ENCODE results near the genes SUOX and SLC39A5.

DNA sequence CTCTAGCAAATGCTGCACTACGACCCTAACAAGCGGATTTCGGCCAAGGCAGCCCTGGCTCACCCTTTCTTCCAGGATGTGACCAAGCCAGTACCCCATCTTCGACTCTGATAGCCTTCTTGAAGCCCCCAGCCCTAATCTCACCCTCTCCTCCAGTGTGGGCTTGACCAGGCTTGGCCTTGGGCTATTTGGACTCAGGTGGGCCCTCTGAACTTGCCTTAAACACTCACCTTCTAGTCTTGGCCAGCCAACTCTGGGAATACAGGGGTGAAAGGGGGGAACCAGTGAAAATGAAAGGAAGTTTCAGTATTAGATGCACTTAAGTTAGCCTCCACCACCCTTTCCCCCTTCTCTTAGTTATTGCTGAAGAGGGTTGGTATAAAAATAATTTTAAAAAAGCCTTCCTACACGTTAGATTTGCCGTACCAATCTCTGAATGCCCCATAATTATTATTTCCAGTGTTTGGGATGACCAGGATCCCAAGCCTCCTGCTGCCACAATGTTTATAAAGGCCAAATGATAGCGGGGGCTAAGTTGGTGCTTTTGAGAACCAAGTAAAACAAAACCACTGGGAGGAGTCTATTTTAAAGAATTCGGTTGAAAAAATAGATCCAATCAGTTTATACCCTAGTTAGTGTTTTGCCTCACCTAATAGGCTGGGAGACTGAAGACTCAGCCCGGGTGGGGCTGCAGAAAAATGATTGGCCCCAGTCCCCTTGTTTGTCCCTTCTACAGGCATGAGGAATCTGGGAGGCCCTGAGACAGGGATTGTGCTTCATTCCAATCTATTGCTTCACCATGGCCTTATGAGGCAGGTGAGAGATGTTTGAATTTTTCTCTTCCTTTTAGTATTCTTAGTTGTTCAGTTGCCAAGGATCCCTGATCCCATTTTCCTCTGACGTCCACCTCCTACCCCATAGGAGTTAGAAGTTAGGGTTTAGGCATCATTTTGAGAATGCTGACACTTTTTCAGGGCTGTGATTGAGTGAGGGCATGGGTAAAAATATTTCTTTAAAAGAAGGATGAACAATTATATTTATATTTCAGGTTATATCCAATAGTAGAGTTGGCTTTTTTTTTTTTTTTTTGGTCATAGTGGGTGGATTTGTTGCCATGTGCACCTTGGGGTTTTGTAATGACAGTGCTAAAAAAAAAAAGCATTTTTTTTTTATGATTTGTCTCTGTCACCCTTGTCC, 2.0 kb upstream of the RAB5B start:
- PRO-cap: no peak

DNA sequence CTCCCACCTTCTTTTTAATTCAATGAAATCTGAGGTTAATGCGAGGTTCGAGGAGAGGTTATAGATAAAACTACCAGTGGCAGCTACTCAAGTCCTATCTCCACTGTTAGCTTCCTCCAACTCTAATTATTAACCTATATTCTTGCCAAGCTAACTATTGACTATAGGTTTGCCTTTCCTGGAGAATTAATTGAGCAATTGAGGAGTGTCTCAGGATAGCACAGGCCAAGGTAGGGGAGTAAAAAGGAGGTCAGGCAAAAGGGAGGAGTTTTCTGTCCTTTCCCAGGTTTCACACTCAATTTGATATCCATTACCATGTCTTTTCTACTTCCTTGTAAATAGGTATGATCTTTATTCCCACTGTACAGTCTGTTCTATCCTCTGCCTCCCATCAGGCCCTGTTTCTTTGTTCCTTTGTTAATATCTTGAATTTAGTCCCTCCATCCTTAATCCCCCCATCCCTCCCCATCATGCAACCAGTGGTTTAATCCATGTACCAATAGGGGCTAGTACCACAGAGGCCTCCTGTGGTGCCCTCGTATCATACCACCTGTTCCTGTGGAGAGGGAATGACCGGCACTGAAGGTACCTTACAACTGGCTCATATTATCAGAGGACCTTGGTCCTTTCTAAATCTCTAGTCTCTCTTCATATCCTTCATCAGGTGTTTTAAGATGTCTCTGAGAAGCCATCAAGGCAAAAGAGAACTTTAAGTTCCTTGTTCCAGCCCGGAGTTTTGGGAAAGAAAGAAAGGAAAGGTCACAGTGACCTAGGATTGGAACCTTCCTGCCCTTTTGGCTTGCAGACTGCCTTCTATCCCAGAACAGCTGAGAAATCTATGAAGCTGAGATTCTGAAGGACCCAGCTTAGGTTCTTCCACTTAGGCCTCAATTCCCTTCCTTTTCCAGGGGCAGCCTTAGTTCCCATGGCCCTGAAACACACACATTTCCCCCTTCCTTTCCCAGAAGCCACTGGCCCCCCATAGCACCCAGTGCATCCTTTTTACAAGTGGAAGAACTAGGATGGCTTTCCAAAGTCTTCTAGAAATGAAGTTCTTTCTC, 3.5 kb upstream of the SUOX start:
- PRO-cap: no peak

DNA sequence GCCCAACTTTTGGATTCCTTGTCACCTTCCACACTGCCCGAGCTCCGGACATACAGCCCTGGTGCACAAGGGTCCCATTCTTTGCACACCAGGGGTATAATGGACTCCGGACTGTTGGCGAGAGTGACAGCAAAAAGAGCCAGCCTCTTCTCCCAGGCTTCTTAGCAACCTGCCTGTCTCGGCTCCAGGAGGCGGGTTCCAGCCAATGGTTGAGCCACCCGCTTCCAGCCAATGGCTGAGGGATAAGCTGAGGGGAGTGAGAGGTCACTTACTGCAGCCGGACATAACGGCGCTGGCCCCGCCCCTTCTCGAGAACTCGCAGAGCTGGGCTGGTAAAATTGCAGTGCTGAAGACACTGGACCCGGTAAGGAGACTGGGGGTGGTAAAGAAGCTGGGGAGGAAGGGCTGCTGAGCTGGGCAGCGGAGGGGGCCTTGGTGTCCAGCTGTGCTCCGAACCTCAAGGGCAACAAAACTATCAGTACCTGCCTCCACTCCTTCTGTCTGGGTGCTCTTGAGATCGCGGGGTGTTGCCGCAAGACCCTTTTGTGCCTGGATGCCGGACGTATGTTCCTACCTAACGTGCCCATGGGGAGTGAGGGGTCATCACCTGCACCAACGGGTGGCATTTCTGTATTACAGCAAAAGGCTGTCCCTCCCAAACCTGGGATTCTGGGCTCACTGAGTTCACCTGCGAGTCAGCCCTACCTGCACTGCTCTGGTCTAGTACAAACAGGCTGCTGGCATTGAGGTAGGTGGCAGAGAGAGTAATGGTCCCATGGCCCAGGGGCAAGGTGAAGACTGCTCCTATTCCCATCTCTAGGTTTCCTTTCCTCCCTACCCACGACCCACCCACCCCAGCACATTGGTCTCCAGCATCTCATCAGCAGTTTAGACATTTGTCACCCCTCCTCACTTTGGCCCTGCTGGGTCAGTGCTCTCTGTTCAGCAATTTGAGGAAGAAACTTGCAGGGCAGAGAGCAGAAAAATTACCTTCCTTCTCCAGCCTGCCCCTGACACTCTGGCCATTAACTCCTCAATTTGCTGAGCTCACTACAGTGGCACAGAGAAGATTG, at the start of gene SUOX:
Gene SUOX (plus strand): TSS at position 301 of the 1,073 bp plus-strand sequence.
- PRO-cap: bidirectional peak, plus-strand start at position 311 of the sequence, minus-strand start at position 136 of the sequence

GRCh38 chr12:56037081-56037877, 4.4 kb upstream of the RPS26 start:
- PRO-cap: no peak

GRCh38 chr12:56041466-56041698, 336 bp upstream of the RPS26 start:
- PRO-cap: no peak

DNA sequence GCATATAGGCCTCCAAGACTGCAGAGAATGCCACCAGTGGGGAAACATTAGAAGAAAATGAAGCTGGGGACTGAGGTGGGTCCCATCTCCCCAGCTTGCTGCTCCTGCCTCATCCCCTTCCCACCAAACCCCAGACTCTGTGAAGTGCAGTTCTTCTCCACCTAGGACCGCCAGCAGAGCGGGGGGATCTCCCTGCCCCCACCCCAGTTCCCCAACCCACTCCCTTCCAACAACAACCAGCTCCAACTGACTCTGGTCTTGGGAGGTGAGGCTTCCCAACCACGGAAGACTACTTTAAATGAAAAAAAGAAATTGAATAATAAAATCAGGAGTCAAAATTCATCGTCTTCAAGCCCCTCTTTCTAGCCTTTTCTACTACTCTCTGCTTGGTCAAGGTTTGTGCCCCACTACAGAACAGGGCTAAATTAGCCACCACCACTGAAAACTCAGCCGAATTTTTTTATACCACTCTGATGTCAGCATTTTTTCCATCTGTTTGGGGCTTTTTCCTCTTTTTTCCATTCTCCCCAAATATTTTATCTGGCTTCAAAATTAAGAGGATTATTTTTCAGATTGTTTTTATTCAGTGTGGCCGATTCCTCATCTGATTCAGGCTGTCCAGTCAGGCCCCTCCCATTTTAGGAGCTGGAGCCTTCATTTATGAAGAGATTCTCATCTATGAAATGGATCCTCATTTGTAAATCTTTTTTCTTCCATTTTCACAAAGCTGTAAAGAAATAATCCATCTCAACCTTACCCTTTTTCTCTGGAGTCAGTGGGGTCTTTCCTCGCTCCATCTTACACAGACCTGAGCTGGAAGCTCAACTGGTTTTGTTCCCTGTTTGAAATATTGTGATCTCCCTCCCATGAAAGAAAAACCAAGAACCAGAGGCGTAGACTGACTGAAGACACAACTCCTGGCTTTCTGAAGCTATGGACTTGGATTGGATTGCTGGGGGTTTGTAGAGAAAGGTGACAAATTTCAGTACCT, 3.3 kb upstream of the RPL41 start:
- PRO-cap: no peak

GRCh38 chr12:56119257-56119839, 1.3 kb downstream of the ZC3H10 start:
- PRO-cap: unidirectional peak, plus-strand start at chr12:56119629

DNA sequence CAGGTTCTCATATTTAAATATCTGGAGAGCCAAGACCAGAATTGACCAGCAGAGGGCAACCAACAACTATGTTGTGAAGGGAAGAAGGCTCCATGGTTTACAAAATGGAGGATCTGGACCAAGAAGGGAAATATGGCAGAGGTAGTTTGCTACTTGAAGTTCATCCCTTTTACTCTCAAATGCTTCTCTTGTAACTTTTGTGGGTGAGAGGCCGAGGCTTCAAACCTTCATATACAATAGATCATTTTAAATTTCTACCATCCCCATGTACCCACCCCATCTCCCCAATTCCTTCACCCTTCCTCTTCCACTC, 3.8 kb upstream of the SMARCC2 start:
- PRO-cap: no peak

GRCh38 chr12:56222179-56222694, 515 bp upstream of the RNF41 start:
- PRO-cap: no peak

GRCh38 chr12:56229994-56230215, at the start of gene SLC39A5:
SLC39A5 (plus strand) TSS chr12:56230051.
- PRO-cap: no peak

DNA sequence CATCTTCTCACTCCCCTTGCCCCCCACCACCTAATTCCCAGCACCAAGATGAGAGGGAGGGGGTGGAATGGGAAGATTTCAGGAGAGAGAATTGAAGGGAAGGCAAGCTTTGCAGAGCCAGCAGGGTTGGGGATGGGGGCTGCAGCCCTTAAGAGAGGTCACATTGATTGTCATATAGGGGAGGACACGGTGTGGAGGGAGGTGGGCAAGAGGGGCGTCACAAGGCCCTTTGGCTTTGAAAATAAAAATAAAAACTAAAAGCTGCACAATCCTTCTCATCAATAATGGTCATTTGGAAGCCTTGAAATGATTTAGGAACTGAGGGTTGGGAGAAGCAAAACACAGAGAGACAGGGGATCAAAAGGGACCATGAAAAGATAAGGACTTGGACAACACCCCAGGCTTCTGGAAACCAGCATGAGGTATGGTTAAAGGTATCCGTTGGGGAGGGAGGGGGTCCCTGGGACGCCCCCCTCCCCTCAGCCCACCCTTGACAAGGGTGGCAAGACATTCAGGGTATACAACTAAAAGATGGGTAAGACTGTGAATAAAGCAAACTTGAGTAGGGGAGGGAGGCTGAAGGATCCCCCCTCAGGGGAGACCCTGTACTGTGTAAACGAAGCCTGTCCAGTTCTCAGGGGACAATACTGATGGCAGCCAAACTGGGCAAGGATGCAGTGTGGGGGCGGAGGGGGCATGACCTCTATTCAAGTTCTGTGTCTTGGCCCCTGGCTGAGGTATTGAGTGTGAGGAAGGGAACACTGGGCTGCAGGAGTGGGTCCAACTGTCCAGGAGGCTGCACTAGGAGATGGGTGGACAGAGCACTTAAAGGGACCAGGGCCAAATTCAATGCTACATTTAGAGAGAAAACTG, 11.3 kb downstream of the SLC39A5 start:
- PRO-cap: no peak

GRCh38 chr12:56243879-56244367, 14.1 kb downstream of the SLC39A5 start:
- PRO-cap: no peak

DNA sequence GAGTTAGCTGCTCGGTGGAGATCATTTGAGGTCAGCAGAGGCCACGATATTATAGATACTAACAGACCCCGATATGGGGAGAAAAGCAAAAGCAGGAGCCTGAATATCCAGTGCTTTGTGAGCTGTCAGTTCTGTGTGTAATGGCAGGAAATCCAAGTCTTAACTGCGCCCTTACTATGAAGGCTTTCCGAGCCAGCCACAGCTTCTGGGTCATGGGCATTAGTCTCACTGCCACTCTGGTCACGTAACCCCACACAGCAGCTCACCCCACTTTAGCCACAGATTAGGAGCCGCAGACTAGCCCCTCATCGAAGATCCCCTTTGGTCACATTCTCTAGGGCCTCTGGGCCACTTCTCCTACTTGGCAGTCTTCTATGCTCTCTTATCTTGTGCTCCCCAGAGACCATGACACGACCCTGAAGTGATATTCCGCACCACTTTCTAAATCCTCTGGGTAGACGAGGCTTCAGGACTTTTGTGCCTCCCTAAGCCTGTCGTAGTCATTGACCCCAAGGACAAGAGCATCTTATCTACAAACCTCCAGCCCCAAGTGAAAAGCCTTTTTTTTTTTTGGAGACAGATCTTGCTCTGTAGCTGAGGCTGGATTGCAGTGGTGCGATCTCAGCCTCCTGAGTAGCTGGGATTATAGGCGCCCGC, 837 bp upstream of the CS start:
- PRO-cap: no peak

- PRO-cap: no peak
Observed at GRCh38 chr12:56336419-56337024, 2.2 kb upstream of the IL23A start.

- PRO-cap: no peak
Observed at GRCh38 chr12:56349300-56349799, 10.6 kb downstream of the STAT2 start.

- PRO-cap: no peak
Observed at GRCh38 chr12:56449710-56450237, 548 bp upstream of the TIMELESS start.

- PRO-cap: bidirectional peak, plus-strand start at chr12:56469837, minus-strand start at chr12:56469704
Observed at GRCh38 chr12:56469637-56470060, 1.3 kb downstream of the SPRYD4 start.

DNA sequence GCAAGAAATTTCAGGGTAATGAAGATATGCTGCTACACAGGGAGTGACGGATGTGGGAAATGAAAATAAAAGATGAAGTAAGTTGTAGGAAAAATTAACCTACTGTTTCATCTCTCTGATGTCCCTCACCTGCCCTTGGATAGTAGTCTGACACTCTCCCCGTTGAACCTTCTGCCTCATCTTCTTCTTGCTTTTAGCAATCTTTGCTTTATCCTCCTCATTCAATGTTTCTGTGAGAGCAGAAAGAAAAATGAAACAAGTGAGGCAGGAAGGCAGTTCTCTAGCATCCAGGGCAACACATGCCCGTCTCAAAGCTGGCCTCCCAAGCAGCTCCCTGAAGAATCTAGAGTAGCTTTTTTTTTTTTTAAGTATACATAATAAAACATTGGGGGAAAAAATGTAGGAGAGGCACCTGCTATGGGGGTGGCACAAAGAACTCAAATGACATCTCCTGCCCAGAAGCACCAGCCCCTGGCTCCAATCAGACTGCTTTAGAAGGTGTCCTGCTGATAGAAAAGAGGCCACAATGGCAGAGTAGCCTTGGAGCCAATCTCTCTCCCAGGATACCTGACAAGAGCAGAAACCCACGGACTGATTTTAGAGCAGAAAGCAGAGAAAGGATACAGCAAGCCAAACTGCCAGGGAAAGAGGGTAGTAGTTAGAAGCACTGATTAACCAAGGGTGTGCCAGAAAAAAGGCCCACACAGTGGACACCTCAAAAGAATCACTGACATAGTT, 23.5 kb downstream of the BAZ2A start:
- PRO-cap: no peak

DNA sequence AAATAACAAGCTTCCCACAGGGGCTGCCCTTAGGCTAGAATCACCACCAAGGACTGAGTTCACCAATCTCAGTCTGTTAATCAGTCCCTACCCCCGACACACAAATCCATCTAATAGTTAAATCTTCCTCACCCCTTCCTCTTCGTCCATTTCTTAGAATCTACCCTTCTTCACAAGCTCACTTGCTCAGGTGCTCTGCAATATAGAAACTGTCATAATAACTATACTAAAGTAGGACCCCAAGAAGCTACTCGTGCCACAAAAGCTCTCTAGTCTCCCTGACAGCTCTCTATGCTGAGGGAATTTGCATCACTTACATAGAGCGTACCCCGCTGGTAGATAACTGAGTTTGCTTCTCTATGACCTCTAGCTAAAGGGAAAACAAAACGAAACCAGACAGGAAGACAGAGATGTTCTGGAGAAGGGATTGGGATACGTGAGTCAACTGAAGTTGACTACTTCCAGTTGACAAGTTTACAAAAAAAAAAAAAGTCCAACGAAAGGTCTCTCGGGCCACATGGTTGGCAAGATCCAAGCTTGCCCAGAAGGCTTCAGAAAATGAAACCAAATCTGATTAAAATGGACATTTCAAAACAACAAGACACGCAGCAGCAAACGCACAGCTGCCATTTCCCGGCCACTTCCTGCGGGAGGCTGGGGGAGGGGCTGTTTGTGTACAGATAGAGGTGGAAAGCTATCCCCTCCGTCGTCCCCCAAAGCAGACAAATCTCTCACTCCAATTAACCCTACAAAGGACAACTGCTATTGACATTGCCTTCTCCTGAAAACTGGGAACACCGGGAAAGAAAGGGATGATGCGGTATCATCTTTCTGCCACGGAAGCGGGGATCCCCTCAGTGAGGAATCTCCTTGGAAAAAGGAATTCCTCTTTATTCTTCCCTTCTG, 1.3 kb downstream of the BAZ2A start:
- PRO-cap: unidirectional peak, plus-strand start at position 407 of the sequence

GRCh38 chr12:56643171-56644017, 2.4 kb downstream of the ATP5F1B start:
- PRO-cap: no peak

All from left lobe of liver (tissue), 1 donor.